Metastatic Liver Carcinoma in the Lung (tissue), 2 donors: ENCODE measurements around the gene TDRD7.

GRCh38 chr9:97329892-97330279 lies 22.4 kb downstream of the CCDC180 start:
- PRO-cap, 2 experiments = no peak in any of the 2 experiments

DNA sequence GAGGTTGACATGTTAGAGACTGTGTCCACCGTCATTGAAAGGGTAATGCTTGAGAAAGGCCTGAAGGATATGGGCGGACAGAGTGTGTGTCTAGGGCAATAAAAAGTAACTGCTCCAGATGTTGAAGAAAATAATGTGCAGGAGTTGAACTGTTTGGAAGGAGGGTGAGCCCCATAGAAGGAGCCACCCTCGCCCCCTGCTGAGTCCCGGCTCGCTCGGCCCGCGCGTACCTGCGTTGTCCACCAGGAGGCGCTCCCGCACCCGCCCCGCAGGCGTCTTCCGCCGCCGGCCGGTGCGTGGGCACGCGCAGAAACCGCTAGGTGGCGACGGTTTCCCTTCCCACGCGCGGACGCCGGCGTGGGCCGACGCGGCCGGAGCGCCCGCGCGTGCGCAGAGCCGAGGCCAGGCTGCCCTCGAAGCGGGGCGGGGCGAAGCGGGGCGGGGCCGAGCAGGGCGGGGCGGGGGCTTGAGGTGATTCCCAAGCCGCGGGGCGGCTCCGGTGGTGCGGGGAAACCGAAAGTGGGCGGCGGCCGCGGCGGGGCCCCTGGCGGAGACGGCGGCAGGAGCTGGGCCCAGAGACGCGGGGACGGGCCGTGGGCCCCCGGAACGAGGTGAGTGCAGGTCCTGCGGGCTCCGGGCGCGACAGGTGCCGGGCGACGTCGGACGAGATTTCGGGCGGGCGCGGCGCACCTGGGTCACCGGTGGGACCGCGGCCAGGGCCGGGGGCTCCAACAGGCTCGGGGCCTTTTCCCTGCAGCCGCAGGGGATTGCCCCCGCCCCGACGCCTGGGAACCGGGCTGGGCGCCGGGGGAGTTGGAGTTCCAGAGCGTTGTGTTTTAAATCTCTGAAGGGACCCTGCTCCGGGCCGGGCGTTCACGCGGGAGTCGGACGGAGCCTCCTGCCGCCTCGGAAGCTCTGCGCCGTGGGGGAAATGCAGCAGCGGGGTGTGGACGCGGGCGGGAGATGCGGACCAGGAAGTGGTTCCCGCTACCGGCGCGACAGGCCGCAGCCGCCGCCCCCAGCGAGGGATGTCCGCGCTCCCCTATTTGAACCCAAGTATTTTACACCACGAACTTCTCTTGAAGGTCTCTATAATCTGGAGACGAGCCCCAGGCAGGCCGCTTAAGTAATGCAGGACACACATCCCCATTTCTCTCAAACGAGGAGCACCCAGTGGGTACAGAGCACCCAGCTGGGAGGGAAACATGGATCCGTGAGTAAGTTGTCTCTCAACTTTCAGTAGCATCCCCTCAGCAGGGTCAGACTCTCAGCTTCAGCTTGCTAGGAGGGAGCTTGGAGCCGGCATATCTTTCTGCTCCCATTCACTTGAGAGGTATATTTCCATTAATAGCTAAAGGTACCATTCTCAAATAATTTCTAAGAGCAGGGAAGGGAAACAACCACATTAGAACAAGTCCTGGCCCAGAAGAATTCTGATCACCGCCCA lies at the start of gene TDRD7:
Gene TDRD7 (plus strand): TSS at position 469 of the 1,447 bp plus-strand sequence.
- PRO-cap, 2 experiments = peak in 2 of 2 experiments; most common plus-strand start position 451 of the sequence (in 1); most common minus-strand start position 232 of the sequence (in 1)

DNA sequence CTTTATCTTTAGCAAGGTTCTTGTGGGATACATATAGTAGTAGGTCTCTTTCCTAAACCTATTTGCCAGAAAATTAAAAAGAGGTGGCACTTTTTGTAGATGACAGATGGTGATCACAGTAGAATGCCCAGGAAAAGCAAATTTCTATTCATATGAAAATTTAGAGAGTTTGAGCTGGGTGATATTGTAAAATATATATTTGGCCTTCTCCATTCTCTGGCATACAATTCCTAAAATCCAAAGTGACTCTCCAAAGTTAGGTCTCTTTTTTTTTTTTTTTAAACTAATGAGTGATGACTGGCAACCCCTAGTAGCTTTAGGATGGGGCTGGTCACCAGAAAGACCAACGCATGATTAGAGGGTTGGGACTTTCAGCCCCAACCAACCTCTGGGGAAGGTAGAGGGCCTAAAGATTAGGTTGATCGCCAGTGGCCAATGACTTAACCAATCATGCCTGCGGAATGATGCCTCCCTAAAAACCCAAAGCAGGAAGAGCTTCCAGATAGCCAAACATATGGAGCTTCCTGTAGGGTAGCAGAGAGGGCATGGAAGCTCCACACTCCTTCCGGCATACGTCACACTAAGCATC lies 38.8 kb downstream of the TDRD7 start:
- PRO-cap, 2 experiments = no peak in any of the 2 experiments

DNA sequence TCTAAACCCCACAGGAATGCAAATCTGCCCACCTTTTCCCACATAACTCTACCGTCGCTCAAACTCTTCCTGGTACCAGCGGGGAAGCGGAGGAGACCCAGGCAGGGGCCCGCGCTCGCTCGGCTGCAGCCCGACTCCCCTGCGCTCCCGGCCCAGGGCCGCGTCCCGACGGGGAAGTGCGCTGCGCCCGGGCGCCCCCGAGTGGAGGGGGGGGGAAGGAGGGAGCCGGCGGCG lies 207 bp upstream of the TMOD1 start:
- PRO-cap, 2 experiments = peak in 2 of 2 experiments; most common minus-strand start position 167 of the sequence (in 1)

DNA sequence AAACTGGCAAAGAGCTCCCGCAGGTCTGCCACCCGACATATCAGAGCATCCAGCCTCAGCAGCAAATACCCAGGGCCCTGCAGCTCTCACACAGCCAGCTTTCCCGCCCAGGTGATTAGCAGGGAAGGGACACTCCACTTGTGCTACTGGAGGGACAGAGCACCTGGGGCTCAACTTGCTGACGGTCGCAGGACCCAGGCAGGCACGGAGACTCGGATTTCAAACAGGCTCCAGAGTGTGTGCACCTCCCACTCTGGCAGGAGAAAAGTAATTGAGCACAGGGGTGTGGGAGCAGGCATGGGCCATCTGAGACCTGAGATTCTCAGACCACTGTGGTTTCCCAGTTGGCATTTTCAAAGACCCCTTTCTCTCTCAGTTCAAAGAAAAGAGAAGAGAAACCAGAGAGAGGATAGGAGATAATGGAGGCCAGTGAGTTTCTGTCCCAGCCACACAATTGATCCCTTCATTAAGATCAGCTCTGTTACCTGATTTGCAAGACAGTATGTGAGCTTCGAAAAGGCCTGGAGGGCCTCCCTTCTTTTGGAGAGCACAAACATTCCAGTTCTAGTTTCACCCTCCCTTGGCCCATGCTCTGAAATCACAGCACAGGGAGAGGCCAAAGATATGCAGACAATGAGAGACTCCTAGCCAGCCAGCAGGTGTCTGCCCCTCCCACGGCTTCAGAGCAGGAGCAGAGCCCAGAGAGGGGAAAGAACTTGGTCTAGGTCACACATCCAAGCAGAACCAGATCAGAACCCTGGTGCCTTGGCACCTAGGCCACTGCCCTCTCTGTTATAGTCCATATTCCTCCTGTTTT lies 26.8 kb downstream of the TMOD1 start:
- PRO-cap, 2 experiments = no peak in any of the 2 experiments

DNA sequence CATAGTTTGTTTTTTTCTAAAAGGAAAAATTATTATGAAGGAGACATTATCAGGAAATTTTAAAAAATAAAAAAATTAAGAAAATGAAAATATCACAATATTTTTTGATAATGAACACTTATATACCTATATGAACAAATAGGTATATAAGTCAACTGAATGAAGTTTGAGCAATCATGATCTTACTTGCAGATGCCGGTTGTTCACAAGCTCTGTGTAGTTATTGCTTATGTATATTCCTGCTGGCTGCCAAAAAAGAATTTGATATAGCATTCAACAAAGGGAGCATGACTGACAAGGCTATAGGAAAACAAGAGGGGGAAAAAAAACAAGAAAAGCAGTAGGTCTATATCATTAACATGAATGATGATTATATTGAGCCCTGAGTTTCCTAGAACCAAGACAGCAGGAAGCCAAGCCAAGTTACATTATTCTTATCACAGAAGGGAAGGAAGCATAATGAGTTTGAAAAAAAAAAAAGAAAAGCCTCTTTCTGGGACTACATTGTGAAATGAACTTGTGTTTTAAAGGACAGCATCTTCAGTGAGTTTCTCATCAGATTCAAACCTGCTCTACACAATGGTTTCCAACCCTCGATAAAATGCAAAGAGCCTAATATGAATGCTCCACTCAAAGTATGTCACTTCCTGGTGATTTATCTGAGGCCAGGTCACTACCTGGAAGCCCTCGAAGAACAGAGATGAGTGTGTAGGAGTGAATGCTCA lies 41.0 kb downstream of the TSTD2 start:
- PRO-cap, 2 experiments = no peak in any of the 2 experiments

DNA sequence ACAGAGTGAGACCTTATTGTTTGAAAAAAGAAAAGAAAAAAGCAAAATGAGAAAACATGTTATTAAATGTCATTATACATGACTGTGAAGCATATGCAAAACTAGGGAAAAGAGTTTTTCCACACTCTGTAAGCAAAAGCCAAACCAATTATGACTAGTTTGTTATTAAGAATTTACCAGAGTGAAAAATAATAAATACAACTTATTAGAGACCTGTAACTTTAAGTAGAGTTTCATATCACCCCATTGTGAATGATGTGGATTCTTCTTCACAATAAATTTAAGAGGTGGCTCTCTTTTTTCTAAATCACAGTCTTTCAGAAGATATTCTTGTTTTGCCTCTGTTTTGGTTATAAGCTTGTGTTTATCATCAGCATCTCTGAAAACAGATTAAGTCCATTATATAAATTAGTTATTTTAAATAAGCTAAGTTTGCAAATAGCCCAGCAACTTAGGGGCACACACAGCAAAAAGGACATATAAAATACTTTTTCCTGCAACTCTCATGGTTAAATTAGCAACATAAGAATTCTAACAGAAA lies 10.2 kb downstream of the XPA start:
- PRO-cap, 2 experiments = no peak in any of the 2 experiments

DNA sequence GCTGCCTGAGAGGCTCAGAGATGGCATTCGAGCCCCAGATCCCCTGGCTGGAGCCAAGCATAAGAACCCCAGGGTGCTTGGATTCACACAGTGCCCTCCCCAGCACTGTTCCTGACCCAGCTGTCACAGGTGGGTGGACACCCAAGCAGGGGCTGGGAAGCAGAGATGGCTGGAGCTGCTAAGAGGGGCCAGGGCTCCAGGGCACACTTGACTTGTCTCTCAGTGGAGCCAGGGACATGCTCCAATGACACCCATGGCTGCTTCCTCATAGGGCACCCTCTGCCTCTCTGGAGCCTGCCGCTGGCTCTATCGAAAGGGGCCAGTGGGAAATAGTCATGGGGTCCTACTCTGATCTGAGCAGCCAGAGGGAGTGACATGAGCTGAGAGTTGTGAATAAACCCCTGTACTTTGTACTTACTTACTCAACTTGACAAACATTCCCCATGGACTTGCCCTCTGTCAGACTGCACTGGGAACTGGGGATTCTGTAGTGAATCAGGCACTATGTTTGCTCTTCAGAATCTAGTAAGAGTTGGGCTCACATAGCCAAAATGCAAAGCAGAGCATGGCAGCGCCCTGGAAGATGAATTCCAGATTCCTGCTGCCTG lies 62.7 kb upstream of the XPA start:
- PRO-cap, 2 experiments = no peak in any of the 2 experiments

- PRO-cap, 2 experiments = no peak in any of the 2 experiments
These were observed 23.8 kb downstream of the FOXE1 start for GRCh38 chr9:97876720-97877339.

GRCh38 chr9:97905232-97905568 lies 17.1 kb downstream of the TRMO start:
- PRO-cap, 2 experiments = no peak in any of the 2 experiments

DNA sequence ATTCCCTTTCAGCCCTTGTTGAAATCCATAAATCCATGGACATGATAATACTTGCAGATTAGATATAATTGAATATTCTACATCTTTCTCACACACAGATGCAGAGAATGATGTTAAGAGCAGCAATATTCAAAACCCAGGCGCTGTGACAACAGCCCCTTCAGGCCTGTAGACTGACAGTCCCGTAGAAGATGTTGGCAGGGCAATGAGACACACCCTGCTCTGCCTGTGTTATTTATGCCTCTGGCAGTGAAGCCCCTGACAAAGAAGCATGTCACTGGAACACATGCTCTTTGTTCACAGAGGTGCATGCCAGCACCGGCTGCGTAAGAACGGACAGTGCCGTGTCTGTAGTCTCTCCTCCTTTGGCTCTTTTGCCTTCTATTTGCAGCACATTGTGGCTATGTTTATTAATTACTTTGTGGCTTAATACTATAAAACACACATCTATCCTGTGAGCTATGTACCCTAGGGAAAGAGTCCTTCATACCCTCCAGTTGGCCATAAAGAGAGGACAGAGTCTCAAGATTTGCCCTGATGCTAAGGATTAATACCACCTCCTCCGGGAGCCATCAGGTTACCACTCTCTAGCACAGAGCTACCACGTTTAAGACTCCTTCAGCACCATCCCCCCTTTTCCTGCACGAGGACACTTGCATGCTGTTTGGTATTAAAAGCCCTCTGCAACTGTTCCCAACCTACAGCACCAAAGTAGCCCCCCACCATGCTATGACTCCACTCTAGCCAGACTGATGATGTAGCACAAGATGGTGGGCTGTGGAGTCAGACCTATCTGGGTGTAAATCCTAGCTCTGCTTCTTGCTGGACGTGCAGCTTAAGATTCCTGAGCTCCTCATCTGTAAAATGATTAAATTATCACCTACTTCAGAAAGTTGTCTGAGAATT lies 2.0 kb upstream of the ANP32B start:
- PRO-cap, 2 experiments = no peak in any of the 2 experiments

GRCh38 chr9:98075224-98075812 lies 18.8 kb downstream of the NANS start:
- PRO-cap, 2 experiments = no peak in any of the 2 experiments

- PRO-cap, 2 experiments = no peak in any of the 2 experiments
These were observed 26.5 kb downstream of the NANS start for GRCh38 chr9:98082861-98083671.

- PRO-cap, 2 experiments = no peak in any of the 2 experiments
These were observed 31.0 kb downstream of the NANS start for GRCh38 chr9:98087155-98088343.

DNA sequence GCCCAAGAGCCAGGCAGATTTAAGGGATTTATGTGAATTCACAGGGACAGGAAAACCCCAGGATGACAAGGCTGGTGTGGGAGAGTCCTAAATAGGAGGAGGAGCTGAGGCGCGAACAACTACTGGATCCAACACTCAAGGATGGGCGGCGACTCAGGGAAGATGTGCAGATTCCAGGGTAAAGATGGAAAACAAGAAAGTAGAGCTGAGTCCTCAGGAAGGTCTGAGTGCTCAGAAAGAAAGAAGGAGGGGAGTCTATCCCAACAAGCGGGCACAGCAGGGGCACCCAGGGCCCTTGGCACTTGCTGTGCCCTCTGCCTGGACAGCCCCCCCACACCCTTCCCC lies 26.9 kb downstream of the TRIM14 start:
- PRO-cap, 2 experiments = no peak in any of the 2 experiments

- PRO-cap, 2 experiments = no peak in any of the 2 experiments
These were observed 14.8 kb downstream of the TRIM14 start for GRCh38 chr9:98104335-98104570.

DNA sequence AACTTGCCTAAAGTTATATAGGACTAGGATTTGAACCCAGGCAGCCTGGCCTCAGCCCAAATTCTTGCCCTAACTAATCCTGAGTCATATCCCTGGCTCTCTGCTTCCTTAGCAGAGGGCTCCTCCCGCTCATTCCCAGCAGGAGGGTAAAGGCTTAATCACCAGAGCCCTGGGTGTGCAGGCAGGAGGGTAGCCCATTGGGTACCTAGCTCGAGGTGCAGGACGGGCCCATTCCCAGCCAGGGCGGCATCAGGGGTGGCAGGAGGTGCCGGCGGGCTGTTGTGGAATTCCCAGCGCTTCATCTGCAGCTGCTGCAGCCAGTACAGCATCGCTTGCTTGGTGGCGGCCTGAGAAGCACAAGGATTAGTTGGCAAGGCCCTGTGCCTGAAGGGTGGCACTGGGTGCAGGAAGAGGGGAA lies 3.9 kb downstream of the TBC1D2 start:
- PRO-cap, 2 experiments = no peak in any of the 2 experiments

GRCh38 chr9:98263564-98263849 lies 8.1 kb upstream of the TBC1D2 start:
- PRO-cap, 2 experiments = no peak in any of the 2 experiments

DNA sequence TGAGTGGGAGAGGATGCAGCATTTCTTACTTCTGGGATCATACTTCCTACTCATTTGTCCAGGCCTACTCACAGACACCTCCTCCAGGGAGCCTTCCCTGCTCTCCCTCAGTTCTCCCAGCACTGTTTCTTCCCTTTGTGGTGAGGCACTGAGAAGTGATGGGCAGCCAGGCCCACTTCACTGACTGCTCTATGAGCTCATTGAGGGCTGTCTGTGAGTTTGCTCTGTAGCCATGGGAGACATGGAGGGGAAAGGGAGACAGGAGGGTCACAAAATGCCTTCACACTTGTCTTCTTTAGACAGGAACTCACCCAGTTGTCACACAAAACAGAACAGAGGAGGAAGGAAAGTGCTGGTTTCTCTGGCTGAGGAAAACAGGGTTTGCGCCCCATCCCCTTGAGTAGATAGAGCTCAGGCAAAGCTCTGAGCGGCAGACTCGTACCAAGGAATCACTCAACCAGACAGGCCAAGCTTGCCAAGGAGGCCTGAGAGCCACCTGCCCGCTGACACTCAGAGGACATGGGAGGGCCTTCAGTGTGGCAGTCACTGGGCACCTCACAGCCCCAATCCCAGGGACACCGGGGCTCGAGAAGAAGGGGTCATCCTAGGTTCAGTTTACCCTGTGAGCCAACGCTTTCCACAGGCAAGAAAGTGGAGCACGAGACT lies 152.8 kb downstream of the GABBR2 start:
- PRO-cap, 2 experiments = no peak in any of the 2 experiments

GRCh38 chr9:98848694-98849102 lies 41.2 kb downstream of the GALNT12 start:
- PRO-cap, 2 experiments = peak in 1 of 2 experiments; most common plus-strand start chr9:98848801 (in 1)